Measurements from ENCODE around the gene ACTR6.

DNA sequence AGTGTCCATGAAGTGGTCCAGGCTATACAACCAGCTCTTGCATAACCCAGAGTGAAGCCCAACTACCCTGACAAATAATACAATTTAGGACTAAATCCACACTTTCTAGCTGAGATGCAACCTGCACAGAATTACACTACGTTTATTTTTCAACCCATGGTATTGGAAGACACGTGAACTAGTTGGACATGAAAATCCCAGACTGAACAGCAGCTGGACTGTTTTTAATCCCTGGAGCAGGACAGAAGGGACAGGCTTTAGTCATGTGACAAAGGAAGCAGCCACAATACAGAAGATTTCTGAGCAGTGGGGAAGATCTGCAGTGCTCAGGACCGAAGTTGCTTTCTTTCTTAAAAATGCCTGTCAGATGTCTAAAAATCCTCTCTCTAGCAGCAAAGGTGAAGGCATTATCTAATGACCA is 144.9 kb upstream of the TMPO start:
- RAMPAGE, long total RNA: no peak
- RRBS: no CpG with 5 or more reads among the region's 3 CpGs

DNA sequence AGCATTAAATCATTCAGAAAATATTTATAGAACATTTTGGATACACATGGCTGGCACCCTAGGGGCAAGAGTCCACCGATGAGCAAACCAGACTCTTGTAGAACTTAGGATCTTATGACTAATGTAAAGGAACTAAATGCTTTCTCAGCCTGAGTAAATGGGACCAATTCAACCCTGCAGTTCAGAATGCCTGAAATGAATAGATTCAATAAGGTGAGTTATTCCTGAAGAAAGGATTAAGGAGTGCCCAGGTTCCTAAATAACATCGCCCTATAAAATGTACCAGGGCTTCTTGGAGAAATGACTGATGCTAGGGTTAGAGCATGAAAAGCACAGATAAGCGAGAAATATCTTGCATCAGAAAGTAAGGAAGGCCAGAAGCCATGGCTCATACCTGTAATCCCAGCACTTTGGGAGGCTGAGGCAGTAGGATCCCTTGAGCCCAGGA is 19.1 kb upstream of the SLC25A3 start:
- RAMPAGE, long total RNA: no peak
- RRBS: no CpG with 5 or more reads among the region's 3 CpGs

DNA sequence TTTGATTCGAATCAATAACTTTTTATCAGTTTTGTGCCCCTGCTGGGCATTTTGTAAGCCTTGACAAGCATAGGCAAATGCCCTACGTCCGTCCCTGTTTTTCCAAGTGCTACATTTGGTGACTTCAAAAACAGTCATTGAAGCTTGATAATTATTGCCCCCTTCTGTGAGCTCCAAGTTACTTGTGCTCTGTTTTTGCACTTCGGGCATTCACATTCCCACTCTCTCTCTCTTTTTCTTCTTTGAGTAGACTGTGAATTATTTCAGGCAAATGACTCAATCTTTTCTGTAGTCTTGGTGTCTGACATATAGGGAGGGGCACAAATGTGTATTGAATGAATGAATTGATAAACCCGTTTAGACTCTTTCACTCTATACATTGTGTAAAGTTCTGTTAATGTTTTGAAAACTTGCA is 1.2 kb downstream of the APAF1 start:
- RAMPAGE, long total RNA: no peak
- RRBS: no CpG with 5 or more reads among the region's 5 CpGs

DNA sequence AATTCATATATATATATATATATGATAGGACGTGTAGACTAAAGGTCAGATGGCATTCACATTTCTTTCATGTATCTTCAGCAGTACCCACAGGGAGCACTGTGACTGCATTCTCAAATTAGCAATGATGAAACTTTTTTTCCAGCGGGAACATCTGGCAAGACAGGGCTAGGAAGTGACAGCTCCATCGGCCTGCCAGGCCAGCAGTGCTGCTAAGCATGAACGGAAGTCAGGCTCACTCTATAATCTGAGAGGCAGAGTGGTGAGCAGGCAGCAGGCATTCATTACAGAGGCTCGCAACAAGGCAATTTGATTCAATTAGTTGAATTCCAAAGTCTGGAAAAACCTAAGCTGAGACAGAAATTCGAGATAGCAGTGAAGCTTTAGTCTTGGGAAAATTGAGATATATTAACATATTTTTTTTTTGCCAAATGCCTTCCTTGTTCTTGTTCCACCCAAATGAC is 414.7 kb downstream of the APAF1 start:
- RAMPAGE, long total RNA: no peak
- RRBS: no CpG with 5 or more reads among the region's 6 CpGs

DNA sequence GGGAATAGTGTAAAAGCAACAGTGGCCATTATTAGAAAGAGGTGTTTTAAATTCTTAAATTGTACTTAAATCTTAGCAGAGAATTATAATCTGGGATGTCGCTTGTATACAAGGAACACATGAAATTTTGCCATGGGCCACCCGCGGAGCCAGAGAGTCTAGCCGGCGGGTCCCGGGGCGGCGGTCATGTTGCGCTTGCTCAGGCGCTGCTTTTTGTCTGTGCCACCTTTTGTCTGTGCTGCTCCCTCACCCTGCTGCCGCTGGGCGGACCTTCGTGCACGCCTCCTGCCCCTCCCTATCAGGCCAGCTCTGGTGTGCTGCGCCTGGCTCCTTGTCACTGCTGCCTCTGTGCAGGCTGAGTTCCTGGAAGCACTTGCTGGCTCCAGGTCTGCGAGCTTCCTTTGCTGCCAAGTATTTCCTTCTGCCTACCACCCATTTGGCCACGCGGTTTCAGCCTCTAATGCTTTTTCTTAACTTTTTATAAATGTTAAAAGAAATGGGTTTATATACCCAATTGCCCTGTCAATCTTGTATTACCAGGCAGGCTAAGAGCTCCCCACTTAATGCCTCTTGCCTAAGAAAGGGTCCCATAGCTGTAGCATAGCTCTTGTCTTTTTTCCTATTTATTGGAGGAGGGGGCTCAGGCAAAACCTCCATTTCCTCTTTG is 21.3 kb upstream of the BLTP3B start:
- RAMPAGE, long total RNA: no peak
- RRBS: no CpG with 5 or more reads among the region's 18 CpGs

GRCh38 chr12:100197753-100198207 is 2.8 kb upstream of the ACTR6 start:
- RAMPAGE, long total RNA: no peak
- RRBS: no CpG with 5 or more reads among the region's 11 CpGs

- RAMPAGE, long total RNA: start-site peak on the plus strand at chr12:100200791-100200846, 133 and 263 reads in 2 replicates
- RRBS: 1% methylated on average over 8 of the region's 43 CpGs
Observed at GRCh38 chr12:100200374-100201336, at the start of gene ACTR6. TSS of gene ACTR6 (plus strand) at chr12:100200815.

DNA sequence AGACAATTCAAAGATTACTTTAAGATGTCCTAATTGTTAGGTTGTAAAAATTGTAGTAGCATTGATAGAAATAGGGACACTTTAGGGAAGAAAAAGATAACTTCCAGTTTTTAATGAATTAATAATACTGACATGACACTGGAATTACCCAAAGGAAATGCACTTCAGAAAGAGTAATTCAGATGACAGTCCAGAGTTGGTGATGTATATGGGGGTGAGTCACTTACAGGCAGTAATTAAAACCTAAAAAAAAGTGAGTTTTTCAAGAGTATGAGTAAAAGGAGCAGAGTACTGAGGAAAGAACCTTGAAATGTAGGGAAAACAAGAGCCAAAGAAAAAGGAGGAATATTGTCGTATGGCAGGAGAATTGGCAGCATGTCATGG is 29.2 kb downstream of the SCYL2 start:
- RAMPAGE, long total RNA: no peak
- RRBS: no CpG with 5 or more reads among the region's 1 CpG

DNA sequence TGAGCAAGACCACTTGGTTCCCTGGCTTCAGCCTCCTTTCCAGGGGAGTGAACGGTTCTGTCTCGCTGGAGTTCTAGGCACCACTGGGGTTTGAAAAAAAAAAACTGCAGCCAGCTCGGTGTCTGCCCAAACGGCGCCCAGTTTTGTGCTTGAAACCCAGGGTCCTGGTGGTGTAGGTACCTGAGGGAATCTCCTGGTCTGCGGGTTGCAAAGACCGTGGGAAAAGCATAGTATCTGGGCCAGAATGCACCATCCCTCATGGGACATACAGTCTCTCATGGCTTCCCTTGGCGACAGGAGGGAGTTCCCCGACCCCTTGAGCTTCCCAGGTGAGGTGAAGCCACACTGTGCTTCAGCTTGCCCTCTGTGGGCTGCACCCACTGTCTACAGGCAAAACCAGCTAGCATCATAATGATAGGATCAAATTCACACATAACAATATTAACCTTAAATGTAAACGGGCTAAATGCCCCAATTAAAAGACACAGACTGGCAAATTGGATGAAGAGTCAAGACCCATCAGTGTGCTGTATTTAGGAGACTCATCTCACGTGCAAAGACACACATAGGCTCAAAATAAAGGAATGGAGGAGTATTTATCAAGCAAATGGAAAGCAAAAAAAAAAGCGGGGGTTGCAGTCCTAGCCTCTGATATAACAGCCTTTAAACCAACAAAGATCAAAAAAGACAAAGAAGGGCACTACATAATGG is 37.4 kb downstream of the SCYL2 start:
- RAMPAGE, long total RNA: no peak
- RRBS: no CpG with 5 or more reads among the region's 12 CpGs

- RAMPAGE, long total RNA: no peak
- RRBS: no CpG with 5 or more reads among the region's 2 CpGs
Observed at GRCh38 chr12:100328903-100329404, 27.9 kb upstream of the SLC17A8 start.

DNA sequence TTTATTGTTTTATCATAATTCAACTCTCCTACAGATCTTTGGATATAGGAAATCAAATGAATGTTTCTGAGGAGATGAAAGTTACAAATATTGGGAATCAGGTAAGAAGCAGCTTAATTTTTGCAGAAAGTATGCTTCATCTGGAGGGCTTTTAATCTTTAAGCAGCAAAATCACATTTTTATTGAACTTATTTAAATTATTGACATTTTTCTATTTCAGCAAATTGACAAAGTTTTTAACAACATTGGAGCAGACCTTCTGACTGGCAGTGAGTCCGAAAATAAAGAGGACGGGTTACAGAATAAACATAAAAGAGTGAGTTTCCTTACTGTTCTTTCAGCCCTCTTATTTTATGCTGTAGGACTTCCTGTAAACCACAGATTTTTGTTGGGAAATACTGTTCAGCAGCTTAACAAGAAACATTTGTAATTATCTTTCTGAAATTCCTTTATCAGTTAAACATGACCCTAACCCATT is 21.2 kb upstream of the SLC17A8 start:
- RAMPAGE, long total RNA: no peak
- RRBS: no CpG with 5 or more reads among the region's 2 CpGs

DNA sequence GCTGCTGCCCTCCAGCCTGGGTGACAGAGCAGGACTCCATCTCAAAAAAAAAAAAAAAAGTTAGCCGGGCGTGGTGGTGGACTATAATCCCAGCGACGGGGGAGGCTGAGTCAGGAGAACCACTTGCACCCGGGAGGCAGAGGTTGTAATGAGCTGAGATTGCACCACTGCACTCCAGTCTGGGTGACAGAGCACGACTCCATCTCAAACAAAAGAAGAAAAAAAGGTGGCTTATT is 53.5 kb downstream of the SLC17A8 start:
- RAMPAGE, long total RNA: no peak
- RRBS: 87% methylated on average over 4 of the region's 6 CpGs

- RAMPAGE, long total RNA: no peak
- RRBS: no CpG with 5 or more reads among the region's 3 CpGs
Observed at GRCh38 chr12:101312993-101313863, 33.3 kb downstream of the UTP20 start.

GRCh38 chr12:101729351-101730239 is 9.7 kb downstream of the SYCP3 start:
- RAMPAGE, long total RNA: no peak
- RRBS: no CpG with 5 or more reads among the region's 1 CpG

GRCh38 chr12:101743094-101744037 is 4.1 kb upstream of the SYCP3 start:
- RAMPAGE, long total RNA: no peak
- RRBS: no CpG with 5 or more reads among the region's 7 CpGs

- RAMPAGE, long total RNA: no peak
- RRBS: no CpG with 5 or more reads among the region's 7 CpGs
Observed at GRCh38 chr12:101747849-101748849, 8.9 kb upstream of the SYCP3 start.

DNA sequence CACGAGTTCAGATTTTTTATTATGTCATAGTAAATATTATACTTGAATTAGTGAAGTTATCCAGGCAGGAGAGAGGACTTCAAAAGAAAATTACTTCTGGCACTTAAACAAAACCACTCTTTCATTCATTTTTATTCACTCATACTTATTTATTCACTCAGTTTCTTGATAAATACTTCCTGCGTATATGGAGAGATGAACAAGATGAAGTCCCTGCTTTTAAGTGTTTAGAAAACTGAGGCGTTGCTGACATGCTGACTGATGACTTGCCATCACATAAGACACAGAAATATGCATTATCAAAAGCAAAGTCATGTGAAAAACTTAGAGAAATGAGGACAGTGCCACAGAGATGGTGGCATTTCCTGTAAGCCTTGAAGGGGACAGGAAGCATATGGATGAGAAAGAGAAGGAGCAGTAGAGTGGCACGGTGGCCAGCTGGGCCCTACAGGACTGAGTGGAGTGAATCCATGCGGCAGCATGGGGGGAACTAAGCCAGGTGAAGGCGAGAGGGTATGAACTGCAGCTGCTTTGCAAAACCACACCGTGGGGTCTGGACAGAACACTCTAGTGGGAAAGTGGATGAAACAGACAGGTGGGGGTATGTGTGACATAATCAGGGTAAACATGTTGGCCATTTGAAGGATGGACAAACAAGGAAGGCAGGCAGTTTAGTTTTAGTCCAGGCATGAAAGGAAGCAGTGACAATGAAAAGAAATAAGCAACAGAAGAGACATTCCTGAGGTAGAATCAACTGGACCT is 10.3 kb upstream of the SYCP3 start:
- RAMPAGE, long total RNA: no peak
- RRBS: no CpG with 5 or more reads among the region's 7 CpGs

- RAMPAGE, long total RNA: no peak
- RRBS: no CpG with 5 or more reads among the region's 4 CpGs
Observed at GRCh38 chr12:101782675-101783260, 43.5 kb upstream of the SYCP3 start.

DNA sequence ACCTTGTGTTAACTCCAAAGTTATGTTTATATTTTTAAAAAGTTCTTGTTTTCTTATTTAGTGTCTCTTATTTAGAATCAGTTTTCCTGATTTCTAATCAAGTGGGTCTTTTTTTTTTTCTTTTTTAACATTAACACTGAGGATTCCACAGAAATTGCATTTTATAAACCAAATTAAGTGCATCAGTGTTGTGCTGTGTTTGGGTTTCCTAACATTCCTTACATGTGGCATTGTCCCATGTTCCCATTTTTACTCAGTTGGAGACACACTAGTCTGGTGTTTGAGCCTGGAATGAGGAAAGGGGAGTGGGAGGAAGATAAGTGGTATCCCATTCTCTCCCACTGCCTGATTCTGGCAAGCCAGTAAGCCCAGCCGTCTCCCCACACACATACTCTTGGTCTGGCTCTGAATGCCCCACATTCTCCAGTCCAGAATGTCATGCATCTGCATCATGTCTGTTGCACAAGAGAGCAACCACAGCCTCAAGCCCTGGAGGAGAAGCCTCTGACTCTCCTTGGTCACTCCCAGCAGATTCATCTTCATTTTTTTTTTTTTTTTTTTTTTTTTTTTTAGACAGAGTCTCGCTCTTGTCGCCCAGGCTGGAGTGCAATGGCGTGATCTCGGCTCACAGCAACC is 47.9 kb downstream of the DRAM1 start:
- RAMPAGE, long total RNA: no peak
- RRBS: no CpG with 5 or more reads among the region's 5 CpGs

DNA sequence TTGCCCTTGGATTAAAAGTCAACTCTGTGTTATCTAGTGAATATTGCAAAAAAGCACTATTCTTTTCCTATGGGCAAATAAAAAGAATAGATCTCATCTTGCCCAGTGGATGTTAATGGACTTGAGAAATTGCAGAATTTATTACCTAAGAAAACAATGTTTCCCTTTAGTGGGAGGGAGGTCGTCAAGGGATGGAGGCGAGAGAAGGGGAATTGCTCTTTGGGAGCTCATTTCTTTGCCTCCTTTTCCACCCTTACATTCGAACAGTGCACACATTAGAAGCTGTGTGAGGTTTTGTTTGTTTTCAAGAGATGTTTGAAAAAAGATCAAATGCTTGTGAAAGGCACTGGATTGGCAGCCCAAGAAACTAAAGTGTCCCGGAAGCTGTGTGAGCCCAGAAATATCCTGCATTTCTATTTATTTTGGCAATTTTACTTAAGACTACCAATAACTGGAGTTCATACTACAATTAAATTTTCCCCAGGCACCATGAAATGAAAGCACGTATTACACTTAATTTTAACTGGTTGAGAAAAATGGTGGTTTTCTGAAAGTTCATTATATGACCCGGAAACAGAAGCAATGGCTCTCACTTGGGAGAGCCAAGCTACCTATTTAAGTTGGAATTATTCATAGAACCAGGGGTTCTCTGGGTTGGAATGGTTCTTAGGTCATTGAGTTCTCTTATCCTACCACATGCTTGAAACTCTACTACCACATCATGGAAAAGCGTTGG is 66.9 kb downstream of the IGF1 start:
- RAMPAGE, long total RNA: no peak
- RRBS: no CpG with 5 or more reads among the region's 7 CpGs